ENCODE measurements around the genes KLRD1 and LRP6.

DNA sequence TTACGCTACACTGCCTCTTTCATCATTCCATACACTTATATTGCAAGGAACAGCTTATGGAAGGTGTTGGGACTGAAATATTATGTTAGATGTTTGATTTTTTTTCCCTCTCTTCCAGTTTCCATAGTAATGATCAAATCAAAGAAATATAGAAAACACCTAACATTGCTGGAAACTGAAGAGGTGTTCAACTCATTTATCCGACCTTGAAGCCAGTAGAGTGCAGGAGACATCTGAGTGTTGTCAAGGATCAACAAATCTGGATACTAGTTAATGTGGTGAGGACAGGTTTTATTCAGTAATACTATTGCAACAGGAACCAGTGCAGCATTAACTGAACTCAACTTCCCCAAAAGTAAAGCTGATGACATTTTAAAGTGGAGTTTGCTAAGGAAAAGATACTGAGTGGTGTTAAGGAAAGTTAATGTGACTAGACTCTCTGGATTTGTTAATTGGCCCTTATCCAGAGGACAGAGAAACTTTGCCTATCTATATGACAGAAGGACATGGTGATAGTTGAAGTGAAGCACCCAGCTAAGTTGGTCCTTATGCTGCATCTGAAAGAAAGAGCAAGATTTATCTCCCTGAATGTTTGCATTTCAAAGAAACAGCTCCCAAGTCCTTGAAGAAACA, 1.1 kb upstream of the CLEC7A start:
- RRBS = no CpG with 5 or more reads among the region's 2 CpGs

DNA sequence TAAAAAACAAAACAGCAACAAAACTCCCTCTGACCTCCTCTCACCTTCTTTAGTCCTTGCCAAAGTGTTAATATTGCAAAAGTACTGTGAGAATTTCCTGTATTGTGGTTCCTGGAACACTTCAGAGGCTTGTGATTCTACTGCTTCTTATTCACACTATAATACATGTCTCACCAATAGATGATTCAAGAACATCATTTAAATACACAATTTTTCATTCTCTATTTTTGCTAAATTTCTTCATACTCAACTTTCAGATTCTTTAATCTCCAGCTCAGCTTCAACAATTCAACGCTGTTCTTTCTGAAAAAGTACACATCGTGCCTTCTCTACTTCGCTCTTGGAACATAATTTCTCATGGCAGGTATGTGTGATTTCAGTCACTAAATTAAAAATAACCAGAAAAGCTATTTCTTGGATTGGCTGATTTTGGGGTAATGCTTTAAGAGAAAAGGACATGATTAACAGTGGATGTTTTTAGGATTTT, at the start of gene KLRD1:
TSS of gene KLRD1 (plus strand) at position 150 of the 487 bp plus-strand sequence.
- RRBS = no CpG with 5 or more reads among the region's 3 CpGs

- RRBS = no CpG with 5 or more reads among the region's 6 CpGs
These were observed 20.0 kb downstream of the KLRK1 start for GRCh38 chr12:10369829-10370326.

- RRBS = no CpG with 5 or more reads among the region's 2 CpGs
These were observed 2.9 kb upstream of the KLRK1 start for GRCh38 chr12:10392787-10393006.

- RRBS = no CpG with 5 or more reads among the region's 4 CpGs
These were observed 28.3 kb upstream of the MAGOHB start for GRCh38 chr12:10641559-10642342.

- RRBS = under 1% methylated on average over 4 of the region's 15 CpGs
These were observed 1.3 kb downstream of the YBX3 start for GRCh38 chr12:10721867-10722264.

DNA sequence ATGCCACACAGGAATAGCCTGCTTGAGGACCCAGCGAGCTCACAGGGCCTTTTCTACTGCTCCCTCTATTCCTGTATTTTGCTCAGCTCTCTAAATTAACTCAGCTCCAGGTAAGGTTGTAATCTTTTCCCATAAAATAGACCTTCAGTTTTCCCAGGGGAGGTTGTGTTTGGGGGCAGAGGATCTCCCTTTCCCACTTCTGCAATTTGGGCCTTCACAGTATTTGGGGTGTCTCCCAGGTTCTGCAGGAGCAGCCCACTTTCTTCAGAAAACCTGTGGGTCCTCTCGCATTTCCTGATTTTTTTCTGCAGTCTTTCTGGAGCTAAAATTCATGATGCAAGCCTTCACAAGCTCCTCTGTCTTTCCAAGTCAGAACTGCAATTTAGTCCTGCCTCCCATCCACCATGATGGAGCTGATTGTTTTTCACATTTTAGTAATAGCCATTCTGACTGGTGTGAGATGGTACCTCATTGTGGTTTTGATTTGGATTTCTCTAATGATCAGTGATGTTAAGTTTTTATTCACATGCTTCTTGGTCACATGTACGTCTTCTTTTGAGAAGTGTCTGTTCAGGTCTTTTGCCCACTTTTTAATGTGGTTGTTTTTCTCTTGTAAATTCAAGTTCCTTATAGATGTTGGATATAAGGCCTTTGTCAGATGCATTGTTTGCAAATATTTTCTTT, 3.9 kb upstream of the TAS2R14 start:
- RRBS = no CpG with 5 or more reads among the region's 3 CpGs

GRCh38 chr12:11015884-11016474, 6.4 kb downstream of the TAS2R19 start:
- RRBS = no CpG with 5 or more reads among the region's 4 CpGs

GRCh38 chr12:11172036-11172704, 1.2 kb downstream of the SMIM10L1 start:
- RRBS = no CpG with 5 or more reads among the region's 10 CpGs

GRCh38 chr12:11651773-11652170, 2.3 kb downstream of the ETV6 start:
- RRBS = no CpG with 5 or more reads among the region's 6 CpGs

- RRBS = no CpG with 5 or more reads among the region's 19 CpGs
These were observed 23.2 kb downstream of the ETV6 start for GRCh38 chr12:11672442-11673287.

DNA sequence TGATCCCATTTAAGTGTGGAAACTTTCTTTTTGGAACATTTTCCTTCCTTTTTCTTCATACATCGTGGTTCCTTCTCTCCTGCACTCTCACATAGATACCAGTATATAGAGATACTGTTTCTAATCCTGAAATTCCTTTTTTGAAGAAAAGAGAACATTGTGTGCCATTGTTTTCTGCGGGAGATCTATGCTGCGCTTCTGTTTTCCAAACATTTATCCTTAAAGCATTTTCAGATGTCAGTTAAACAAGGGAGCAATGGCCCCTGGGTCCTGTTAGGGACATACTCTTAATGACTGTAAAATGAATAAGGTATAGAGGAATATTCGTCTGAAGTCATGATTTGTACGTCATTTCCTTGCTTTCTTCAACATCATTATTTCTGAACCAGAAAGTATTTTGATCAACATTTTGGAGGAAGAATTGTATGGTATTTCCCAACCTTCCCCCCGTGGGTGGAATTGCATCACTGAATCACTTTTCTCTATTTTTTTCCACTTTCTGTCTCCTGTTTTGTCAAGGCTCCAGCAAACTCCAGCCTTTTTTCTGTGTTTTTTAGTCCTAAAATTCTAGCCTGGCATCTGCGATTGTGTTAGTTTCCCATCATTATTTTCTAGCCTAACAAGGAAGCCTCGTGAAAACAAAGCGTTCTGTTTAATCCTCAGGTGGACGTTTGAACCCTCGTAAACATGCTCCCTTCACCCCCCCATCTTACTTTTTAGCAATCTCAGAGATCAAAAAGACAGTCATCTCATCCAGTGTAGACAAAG, 62.1 kb downstream of the ETV6 start:
- RRBS = no CpG with 5 or more reads among the region's 11 CpGs

DNA sequence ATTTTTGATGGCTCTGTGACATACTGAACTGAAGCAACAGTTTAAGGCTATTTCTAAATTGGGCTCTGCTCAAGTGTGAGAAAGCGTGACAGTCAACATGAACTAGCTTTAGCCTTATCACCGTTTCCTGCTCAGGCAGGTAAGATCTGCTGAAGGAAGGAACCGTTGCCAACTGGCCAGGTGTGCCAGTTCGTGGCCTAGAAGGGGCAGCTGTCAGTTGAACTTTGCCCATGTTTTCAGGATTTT, 79.5 kb downstream of the ETV6 start:
- RRBS = no CpG with 5 or more reads among the region's 4 CpGs

DNA sequence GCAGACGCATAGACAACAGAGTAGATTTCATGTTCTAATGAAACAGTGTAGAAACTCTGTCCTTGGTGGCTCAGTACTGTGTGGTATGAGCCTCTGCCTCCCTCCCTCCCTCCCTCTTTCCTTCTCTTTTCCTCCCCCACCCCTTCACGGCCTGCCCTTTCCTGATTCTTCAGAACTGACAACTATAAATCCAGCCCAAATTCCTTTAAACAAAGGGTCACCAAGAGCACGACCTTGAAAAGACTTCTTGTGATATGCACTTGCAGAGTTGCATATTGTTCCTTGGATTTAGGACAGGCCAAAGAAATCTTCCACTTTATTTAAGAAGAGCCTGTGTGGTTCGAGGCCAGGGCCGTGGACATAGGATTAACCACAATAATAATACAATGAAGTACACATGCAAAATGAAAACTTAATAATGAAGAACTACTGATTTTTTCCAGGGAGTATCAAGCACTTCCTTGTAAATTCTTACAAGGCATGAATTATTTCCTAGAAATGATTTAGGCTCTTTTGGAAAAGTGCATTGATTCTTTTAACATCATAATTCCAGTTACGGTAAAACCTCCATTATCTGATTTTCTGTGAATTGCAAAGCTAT, 164.1 kb downstream of the ETV6 start:
- RRBS = no CpG with 5 or more reads among the region's 6 CpGs

- RRBS = no CpG with 5 or more reads among the region's 9 CpGs
These were observed 165.0 kb downstream of the ETV6 start for GRCh38 chr12:11814189-11815205.

DNA sequence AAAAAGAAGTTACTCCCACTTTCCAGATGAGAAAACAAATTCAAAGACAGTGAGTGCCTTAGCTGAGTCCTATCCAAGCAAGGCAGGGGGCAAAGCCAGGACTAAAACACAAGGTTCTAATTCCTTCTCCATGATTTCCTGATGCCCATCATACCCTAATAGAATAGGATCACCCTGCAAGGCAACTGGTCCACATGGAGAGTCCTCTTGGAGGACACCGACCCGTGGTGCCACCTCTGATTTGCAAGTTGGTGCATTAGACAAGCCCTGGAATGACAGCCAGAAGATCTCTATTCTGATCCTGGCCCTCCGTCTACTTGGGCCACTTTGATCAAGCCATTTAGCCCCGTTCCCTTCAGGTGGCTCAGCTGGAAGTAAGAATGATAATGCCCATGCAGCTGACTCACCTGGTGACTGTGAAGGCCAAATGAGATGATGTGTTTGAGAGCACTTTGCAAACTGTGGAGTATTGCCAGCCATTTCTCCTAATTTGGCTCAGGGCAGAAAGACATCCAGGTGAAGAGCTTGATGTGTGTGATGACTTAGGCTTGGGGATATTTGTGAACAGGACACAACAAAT, 165.8 kb downstream of the ETV6 start:
- RRBS = no CpG with 5 or more reads among the region's 4 CpGs

DNA sequence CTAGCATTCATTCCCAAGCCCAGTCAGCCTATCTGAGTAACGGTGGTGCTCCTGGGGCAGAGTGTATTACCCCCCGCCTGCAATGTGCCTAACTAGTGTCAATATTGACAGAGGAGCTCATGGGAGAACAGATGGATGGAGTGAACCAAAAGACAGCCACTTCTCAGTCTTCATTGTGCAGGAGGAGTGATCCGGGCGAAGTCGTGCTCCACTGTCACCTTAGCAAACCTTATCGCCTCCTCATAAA, 126.8 kb upstream of the BCL2L14 start:
- RRBS = no CpG with 5 or more reads among the region's 6 CpGs

- RRBS = no CpG with 5 or more reads among the region's 4 CpGs
These were observed 43.0 kb upstream of the BCL2L14 start for GRCh38 chr12:12027802-12028086.

- RRBS = 2% methylated on average over 25 of the region's 103 CpGs
These were observed at the start of gene LRP6 for GRCh38 chr12:12266342-12267458. TSS of gene LRP6 (minus strand) at chr12:12267044.